Type B pancreatic cell (in vitro differentiated cells): ENCODE measurements around the genes ZDHHC4 and ZNF12.

DNA sequence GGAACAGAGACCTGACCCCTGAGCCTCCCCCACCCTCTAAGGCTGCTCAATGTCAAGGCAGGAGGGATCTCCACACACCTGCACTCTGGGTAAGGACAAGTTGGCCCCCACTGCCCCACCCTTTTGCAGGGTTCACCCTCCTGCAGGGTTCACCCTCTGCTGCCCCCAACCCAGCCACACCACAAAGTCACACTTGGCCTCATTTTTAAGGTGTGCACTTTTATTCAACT lies 3.5 kb downstream of the ACTB start:
- PRO-cap, result unidirectional peak, minus-strand start at position 84 of the sequence; unidirectional peak, minus-strand start at position 191 of the sequence

DNA sequence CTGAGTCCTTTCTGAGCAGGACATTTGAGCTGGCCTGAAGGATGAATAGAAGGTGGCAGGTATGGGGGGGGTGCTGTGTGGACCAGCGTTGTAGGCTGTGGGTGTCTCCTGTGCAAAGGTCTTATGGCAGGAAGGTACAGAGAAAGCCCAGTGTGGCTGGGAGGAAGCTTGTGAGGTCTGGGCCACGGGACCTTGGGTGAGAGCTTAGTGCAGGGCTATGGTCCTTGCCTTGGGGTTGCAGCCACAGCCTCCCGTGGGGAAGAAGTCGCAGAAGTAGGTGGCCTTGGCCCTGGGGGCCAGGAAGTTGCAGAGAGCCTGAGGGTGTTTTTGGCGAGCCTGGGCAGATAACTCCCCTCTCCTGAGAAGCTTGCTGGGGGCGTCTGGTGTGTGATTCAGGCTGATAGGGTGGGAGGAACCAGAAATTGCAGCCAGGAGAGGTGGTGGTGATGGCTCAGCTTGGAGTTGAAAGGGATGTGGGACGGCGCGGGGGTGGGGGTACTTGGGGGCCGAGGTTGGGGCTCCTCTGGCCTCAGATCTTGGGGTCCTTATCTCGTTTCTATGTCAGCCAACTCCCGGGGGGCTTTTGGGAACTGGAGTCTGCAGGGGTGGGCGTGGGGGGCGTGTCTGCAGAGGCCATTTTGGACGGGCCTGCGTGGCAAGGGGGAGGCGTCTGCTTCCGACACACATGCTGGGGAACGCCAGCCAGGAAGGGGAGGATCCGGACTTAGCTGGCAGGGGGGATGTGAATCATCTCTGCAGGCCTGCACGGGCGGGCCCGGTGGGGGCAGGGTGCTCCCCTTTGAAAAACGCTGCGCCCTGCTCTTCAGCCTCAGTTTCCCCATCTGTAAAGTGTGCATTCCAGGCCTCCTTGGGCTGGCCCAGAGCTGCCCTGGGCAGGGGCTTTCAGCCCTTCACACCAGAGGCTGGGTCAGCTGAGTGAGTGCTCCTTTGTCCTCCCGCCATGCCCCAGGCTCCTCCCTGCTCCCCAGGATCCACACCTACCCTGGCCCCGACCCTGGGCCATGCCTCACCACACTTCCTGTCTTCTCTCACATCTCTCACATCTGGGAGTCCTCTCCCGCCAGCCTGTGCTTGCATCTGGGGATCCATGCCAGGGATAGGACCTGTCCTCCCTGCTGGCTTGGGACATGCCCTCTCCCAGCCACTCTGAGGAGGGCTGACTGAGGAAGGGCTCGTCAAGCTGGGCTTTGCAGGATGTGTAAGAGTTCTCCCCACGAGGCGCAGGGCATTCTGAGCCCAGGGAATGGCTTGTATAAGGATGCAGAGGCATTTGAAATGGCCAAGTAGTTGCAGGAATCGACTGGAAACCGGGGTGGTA lies 3.4 kb downstream of the FSCN1 start:
- PRO-cap, result no peak

DNA sequence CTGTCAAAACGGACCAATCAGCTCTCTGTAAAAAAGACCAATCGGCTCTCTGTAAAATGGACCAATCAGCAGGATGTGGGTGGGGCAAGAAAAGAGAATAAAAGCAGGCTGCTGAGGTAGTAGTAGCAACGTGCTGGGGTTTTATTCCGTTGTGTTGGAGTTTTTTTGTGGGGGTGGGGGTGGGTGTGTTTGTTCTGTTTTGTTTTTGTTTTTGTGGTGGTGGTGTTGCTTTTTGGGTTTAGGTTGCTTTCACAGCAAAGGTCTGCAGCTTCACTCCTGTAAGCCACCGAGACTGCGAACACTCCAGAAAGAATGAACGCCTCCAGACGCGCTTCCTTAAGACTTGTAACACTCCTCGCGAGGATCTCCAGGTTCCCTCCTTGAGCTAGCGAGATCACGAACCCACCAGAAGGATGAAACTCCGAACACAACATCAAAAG lies 12.9 kb upstream of the RNF216 start:
- PRO-cap, result no peak

DNA sequence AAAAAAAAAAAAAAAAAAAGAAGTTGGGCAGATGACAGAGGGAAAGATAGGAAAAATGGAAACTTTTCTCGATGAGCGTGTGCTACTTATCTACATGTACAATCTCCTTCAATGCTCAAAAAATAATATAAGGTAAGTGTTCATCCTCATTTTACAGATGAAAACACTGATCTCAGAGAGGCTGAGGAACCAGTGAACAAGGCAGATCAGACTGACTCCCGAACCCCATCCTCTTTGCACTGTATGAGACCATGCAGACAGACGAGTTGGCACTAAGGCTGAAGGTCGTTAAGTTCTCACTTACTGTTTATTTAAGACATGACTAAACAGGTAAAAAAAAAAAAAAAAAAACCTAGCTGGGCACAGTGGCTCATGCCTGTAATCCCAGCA lies 3.6 kb downstream of the EIF2AK1 start:
- PRO-cap, result no peak

- PRO-cap, result no peak
Measured at GRCh38 chr7:6164443-6165277, 59.9 kb downstream of the USP42 start.

- PRO-cap, result no peak
Measured at GRCh38 chr7:6266359-6267170, 5.9 kb downstream of the CYTH3 start.

GRCh38 chr7:6376698-6377439 lies 2.5 kb downstream of the RAC1 start:
- PRO-cap, result no peak

GRCh38 chr7:6401660-6402093 lies 27.4 kb downstream of the RAC1 start:
- PRO-cap, result no peak

DNA sequence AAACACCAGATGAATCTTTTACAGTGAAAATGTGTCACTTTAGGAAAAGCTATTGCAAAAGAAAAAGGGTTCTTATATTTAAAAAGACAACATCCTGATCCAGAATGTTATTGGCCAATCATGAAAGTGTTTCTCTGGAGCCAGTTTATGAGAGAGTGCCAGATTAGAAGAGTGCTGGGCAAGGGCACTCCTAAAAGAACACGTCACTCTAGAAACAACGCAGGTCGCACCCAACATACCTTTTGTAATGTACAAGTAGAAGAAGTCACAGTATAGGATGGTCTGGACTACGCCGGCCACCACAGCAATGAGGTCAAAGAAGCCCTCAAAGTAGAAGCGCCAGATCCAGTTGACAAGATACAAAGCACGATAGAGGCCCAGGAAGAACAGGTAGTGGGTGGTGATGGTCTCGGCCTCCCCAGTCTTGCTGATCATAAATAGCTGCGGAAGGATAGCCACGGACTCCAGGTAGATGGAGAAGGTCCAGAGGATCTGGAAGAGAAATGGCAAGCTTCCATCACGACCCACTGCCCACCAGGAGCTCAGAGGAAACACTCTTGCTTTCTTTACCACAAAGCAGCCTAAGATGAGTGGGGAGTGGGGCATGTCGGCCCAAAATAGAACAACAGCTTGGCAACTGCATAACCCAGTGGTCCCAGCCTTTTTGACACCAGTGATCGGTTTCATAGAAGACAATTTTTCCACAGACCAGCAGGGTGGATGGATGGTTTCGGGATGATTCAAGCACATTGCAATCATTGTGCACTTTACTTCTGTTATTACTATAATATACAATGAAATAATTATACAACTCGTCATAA lies 17.9 kb downstream of the KDELR2 start:
- PRO-cap, result no peak

DNA sequence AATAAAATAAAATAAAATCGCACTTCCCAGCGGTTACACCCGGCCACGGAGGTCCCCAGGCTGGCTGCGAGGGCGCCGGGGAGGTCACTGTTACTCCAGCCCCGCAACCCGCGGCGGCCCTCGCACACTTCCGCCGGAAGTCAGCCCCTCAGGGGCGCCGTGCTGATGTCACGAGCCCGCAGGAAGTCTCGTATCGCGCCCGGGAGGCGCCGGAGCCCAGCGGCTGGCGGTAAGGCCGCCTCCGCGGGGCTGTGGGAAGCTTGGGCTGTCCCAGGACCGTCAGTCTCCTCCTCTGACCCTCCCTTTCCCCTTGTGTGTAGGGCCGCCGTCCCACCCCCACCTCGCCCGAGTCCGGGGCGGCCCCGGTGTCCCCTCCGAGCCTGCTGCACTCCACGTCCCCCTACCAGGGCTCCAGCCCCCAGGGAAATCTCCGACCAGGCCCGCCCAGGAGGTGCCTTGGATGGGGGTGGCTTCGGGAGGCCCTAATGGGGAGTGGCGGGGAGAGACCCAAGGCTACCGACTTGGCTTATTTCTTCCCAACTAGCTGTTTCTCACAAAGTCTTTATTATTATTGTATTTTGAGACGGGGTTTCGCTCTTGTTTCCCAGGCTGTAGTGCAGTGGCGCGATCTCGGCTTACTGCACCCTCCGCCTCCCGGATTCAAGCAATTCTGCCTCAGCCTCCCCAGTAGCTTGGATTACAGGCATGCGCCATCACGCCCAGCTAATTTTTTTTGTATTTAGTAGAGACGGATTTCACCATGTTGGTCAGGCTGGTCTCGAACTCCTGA lies at the start of gene ZDHHC4:
TSS of gene ZDHHC4 (plus strand) at position 185 of the 790 bp plus-strand sequence.
- PRO-cap, result bidirectional peak, plus-strand start at position 193 of the sequence, minus-strand start at position 122 of the sequence; bidirectional peak, plus-strand start at position 368 of the sequence, minus-strand start at position 420 of the sequence; unidirectional peak, minus-strand start at position 672 of the sequence

GRCh38 chr7:6590525-6590849 lies 666 bp downstream of the INTS15 start:
- PRO-cap, result no peak

GRCh38 chr7:6691697-6692920 lies 14.6 kb downstream of the ZNF12 start:
- PRO-cap, result no peak

DNA sequence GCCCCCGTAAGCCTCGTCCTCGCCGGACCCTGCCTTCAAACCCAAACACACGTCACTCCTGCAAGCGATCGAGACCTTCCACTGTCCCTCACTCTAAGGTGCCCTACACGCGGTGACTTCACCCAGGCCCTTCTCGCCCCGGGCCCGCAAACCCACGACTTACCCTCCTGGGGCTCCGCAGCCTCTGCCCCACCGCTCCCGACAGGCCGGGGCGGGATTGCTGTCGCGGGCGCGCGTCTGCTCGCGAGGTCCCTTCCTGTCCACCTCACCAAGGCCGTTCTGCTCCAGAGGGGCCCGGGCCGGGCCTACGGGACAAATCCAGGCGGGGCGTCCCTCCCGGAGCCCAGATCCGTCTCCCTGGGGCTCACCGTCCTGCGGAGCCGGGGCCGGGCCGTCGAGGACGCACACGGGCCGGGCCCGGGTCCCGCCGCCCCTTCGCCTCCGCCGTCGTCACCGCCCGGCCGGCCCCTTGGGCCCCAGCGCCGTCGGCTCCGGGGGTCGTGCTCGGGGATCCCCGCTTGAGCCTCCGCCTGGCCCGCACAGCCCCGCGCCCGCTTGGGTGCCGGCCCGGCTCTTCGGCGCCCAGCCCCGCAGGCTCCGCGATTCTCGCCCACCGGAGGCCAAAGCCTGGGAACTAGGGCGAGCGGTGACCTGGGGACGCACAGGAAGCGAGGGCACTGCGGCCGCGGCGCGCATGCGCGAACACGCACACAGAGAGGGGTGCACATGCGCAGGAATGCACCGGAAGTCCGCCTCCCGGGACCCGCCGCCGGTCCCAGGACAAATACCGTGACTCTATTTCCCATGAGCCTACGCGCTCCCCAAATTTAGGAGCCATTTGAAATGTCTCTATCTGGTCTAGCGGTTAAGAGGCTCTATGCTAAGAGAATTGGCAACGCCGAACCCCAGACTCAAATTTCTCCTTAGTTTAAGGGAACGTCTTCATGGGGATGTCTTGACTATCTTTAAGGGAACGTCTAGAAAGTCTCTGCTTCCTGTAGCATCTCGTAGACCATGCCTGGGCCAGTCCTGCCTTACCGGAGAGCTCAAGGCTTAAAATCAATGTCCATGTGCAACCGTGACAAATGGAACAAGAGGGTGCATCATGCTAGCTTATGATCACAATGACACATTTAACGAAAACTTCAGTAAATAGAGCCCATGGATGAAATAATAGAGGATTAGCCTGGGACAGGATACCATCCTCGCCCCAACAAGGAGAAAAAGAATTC lies at the start of gene ZNF12:
TSS of gene ZNF12 (minus strand) at position 679 of the 1,232 bp plus-strand sequence.
- PRO-cap, result bidirectional peak, plus-strand start at position 287 of the sequence, minus-strand start at position 281 of the sequence; unidirectional peak, minus-strand start at position 471 of the sequence; unidirectional peak, minus-strand start at position 608 of the sequence

GRCh38 chr7:7184638-7185363 lies 2.5 kb downstream of the C1GALT1 start:
- PRO-cap, result no peak

- PRO-cap, result no peak
Measured at GRCh38 chr7:7228866-7229333, 46.6 kb downstream of the C1GALT1 start.

DNA sequence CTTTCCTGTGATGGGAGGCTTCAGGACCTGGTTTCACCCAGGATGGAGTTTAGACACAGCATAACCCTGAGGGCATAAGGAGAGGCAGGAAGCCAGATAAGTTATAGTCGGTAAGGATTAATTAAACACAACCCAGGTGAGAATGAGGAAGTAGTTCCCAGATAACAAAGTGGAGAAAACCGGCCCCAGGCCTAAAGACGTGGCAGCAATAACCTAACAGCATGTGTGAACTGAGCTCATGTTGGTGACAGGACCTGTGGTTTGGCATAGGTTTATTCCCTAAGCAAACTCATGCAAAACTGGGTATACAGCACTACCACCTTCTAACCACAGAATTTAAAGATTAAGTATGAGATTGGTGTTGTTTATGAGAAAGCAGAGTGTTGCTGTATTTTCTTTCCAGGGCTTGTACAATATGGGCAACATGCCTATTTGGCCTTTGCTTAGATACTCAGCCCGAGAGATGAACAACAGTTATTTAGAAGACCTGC lies 119.4 kb downstream of the COL28A1 start:
- PRO-cap, result no peak

GRCh38 chr7:7512566-7512936 lies 23.1 kb downstream of the COL28A1 start:
- PRO-cap, result no peak

DNA sequence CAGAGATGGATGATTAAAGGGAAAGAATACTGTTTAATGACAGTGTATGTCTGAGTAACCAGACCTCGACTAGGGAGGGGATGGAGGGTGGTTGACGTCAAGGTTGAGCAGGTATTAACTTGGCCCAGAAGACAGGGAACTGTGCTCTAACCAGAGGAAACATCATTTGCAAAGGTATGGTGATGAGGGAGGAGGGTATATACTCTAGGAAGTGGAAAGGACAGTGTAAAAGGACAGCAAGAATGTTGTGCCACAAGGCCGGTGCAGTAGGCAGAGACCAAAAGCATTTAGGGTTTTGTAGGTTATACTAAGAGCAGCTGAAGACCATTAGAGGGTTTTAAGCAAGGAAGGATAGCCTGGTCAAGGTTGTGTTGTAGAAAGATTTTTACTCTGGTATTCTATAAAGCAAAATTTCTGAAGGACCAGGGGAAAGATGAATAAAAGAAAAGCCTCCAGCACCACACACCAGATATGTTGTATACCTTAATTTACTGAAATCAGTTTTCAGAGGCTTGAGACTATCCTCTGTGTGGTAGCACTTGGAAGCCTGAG lies 3.1 kb downstream of the MIOS start:
- PRO-cap, result no peak

- PRO-cap, result no peak
Measured at GRCh38 chr7:7573325-7573944, 6.8 kb downstream of the MIOS start.

- PRO-cap, result no peak
Measured at GRCh38 chr7:7641996-7642502, 1.5 kb downstream of the UMAD1 start.